ENCODE data around the genes CTSH, ANKRD34C and CTXND1.

GRCh38 chr15:78545406-78545927 lies 5.2 kb downstream of the PSMA4 start:
- PRO-cap = no peak
- RRBS, 2 experiments = no CpG with 5 or more reads among the region's 5 CpGs

DNA sequence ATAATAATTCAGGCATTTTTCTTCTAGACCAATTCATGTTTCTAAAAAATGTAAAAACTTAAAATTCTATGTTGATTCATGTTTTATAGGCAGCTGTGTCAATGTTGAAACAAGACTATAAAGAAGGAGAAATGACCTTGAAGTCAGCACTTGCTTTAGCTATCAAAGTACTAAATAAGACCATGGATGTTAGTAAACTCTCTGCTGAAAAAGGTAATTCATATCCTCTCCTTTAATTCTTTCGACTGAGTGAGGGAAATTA lies 6.2 kb downstream of the PSMA4 start:
- PRO-cap = no peak
- RRBS, 2 experiments = no CpG with 5 or more reads among the region's 1 CpG

- PRO-cap = no peak
- RRBS, 2 experiments = no CpG with 5 or more reads among the region's 7 CpGs
These were observed 12.5 kb upstream of the CHRNA5 start for GRCh38 chr15:78552711-78553317.

DNA sequence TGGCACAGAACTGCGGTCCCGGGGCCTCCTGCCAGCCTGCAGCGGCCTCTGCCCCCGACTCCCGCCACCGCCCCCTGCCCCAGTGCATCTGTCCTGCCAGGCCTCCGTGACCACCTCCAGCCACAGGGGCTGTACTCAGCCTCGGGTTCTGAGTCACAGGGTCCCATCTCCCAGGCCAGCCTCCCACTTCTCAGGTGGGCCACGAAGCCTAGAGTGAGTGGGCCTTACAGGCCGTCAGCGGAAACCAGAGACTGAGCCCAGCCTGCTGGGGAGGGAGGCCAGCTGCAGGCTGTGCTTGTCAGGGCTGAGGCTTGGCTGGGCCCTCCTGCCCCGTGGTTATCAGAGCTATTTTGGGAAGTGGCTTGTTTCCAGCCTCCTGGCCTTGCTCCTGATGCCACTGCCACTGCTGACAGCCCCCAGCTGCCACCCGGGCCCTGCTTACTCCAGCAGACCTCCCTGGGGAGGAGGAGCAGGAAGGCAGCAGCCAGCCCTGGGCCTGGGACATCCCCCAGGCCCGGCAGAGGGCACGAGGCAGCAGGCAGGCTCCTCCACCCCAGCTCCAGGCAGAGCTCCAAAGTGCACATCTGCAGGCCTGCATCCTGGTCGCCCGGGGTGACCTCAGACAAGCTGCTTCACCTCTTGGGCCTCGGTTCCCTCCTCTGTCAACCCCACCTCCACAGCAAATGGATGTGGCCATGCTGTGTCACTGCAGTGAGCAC lies 51.2 kb downstream of the ADAMTS7 start:
- PRO-cap = no peak
- RRBS, 2 experiments = 17 to 51% methylated on average over 2 of the region's 18 CpGs

DNA sequence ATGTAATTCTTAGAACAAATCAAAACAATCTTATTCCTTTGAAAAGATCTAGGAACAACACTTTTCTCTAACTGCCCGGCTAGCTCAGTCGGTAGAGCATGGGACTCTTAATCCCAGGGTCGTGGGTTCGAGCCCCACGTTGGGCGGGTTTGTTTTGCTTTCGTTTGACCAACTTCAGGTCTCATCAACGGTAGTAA lies 12.3 kb upstream of the MORF4L1 start:
- PRO-cap = bidirectional peak, plus-strand start at position 70 of the sequence, minus-strand start outside the sequence
- RRBS, 2 experiments = no CpG with 5 or more reads among the region's 8 CpGs

DNA sequence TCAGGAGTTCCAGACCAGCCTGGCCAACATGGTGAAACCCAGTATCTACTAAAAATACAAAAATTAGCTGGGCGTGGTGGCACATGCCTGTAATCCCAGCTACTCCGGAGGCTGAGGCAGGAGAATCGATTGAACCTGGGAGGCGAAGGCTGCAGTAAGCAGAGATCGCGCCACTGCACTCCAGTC lies 896 bp upstream of the MORF4L1 start:
- PRO-cap = no peak
- RRBS, 2 experiments = no CpG with 5 or more reads among the region's 6 CpGs

- PRO-cap = no peak
- RRBS, 2 experiments = no CpG with 5 or more reads among the region's 5 CpGs
These were observed 13.9 kb downstream of the CTSH start for GRCh38 chr15:78930849-78931395.

DNA sequence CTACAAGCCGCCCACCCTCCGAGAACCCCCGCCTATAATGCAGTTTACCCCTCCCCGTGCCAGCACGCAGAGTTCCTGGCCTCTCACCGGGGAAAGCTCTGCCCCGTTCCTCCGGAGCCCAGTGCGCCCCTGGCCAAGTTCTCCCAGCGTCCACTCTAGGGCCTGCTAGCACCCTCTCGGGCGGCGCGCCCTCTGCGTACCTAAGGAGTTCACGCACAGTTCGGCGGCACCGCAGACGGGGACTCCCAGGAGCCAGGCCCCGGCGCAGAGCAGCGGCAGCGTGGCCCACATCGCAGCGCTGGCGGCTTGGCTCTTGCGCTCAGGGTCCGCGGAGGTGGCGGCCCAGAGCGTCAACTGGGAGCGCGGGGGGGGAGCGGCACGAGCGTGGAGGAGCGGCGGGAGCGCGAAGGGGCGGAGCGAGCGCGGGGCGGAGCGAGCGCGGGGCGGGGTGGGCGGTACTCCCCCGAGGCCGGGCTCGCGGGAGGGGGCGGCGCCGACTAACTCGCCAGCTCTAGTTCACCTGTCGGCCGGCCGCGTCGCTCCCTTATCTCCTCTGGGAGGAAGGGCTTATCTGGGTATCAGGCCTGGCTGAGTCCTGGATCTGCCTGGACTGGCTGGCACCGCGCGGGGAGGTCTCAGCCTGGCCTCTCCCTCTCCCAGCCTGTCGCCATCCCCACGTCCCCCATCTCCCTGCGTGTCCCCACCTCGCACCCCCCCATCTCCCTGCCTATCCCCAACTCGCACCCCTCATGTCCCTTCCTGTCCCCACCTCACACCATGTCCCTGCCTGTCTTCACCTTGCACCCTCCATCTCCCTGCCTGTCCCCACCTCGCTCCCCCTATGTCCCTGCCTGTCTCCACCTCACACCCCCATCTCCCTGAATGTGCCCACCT lies at the start of gene CTSH:
Gene CTSH, minus strand, starts transcription at position 356 of the 894 bp plus-strand sequence.
- PRO-cap = bidirectional peak, plus-strand start at position 505 of the sequence, minus-strand start at position 291 of the sequence
- RRBS, 2 experiments = under 1 to 3% methylated on average over 9 of the region's 73 CpGs

GRCh38 chr15:79282521-79283082 lies at the start of gene ANKRD34C:
Gene ANKRD34C (plus strand): TSS chr15:79282722.
- PRO-cap = no peak
- RRBS, 2 experiments = 4 to 5% methylated on average over 6 of the region's 44 CpGs

- PRO-cap = no peak
- RRBS, 2 experiments = no CpG with 5 or more reads among the region's 17 CpGs
These were observed 11.3 kb downstream of the TMED3 start for GRCh38 chr15:79322040-79322861.

GRCh38 chr15:79886091-79886595 lies 10.7 kb downstream of the MTHFS start:
- PRO-cap = no peak
- RRBS, 2 experiments = no CpG with 5 or more reads among the region's 3 CpGs

DNA sequence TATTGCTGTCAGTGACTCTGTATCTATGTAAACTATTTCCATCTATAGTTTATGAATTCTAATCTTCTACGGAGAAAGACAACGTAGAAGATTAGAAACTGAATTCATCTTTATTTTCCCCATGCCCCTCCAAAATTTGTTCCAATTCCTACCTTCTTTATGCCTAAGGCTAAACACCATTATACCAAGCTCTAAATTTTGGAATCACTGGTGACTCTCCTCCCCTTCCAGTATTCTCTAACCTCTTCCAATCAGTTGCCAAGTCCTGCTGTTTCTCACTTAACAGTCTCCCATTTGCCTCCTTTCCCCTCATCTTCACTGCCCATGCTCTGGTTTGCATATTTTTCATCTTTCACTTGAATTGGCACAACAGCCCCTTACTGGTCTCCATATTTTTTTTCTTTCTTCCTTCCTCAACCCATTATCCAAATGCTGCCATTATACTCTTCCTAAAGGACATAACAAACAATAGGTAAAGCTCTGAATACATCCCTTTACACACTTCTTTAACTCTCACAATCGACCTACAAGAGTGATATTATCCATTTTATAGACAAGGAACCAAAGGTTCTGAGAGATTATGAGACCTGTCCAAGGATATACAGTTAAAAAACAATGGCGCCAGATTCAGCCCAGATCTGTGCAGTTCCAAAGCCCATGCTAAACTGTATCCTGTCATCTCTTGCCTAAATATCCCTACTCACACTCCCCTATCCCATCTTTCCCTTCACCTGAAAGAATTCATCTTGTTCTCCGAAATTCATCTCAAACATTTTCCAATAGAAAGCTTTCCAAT lies 2.1 kb downstream of the MTHFS start:
- PRO-cap = no peak
- RRBS, 2 experiments = no CpG with 5 or more reads among the region's 5 CpGs

- PRO-cap = no peak
- RRBS, 2 experiments = no CpG with 5 or more reads among the region's 3 CpGs
These were observed 18.6 kb downstream of the BCL2A1 start for GRCh38 chr15:79952333-79952880.

DNA sequence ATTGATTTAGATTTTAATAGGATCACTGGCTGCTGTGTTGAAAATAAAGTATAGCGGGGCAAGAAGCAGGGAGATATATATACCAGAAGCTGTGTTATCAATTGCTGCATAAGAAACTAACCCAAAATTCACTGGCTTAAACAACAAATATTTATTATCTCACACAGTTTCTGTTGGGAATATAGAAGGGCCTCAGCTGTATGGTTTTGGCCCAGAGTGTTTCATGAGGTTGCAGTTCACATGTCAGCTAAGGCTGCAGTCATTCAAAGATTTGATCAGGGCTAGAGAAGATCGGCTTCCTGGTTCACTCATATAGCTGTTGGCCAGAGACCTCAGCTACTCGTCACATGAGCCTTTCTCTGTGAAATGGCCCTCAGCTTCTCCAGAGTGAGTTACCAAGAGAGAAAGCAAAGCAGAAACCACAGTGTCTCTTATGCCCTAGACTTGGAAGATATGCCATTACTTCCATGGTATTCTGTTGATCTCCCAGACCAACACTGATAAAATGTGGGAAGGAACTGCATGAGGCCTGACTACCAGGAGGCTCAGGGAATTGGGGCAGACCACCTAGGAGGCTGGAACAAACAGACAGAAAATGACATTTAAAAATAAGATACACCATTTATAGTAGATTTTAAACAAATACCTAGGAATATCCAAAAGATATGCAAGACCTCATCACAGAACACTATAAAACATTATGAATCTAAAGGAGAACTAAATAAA lies 42.9 kb upstream of the FAH start:
- PRO-cap = no peak
- RRBS, 2 experiments = no CpG with 5 or more reads among the region's 3 CpGs

DNA sequence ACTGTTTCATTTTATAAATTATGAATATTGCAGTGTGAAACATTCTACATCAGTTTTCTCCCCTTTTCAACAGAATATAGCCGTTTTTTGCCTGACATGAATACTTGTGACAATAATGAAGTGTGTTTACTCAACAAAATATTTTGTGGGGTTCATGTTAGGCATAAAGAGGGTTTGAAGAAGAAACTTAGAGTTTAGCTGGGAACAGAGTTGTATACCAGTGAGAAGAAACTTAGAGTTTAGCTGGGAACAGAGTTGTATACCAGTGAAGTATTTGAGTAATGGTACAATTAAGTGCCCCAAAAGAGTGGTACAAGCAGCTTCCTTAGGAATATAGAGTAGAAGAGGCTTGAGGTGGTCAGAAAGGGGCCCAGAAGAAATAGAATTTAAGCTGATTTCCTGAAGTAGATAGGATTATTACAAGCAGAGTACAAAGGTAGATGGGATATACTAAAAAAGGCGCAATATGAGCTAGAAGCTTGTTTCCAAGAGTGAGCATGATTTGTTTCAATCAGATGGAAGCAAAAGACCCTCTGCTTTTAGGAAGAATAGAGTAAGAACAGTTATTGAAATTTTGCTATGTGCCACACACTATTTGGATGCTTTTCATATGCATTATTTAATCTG lies 39.1 kb upstream of the FAH start:
- PRO-cap = no peak
- RRBS, 2 experiments = no CpG with 5 or more reads among the region's 2 CpGs

DNA sequence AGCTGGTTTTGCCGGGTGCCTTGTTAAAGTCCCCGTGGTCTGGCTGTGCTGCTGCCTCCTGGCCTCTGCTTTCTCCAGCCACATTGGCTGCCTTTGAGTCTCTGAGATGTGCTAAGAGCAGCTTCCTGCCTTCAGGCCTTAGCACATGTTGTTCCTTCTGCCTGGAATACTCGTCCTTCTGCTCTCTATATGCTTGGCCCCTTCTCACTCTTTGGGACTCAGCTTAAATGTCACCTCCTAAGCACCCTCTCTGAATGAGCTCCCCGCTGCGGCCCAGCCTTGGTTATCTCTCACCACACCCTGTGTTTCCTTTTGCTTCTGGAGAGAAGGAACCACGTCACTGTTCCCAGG lies 2.1 kb downstream of the FAH start:
- PRO-cap = no peak
- RRBS, 2 experiments = no CpG with 5 or more reads among the region's 6 CpGs

DNA sequence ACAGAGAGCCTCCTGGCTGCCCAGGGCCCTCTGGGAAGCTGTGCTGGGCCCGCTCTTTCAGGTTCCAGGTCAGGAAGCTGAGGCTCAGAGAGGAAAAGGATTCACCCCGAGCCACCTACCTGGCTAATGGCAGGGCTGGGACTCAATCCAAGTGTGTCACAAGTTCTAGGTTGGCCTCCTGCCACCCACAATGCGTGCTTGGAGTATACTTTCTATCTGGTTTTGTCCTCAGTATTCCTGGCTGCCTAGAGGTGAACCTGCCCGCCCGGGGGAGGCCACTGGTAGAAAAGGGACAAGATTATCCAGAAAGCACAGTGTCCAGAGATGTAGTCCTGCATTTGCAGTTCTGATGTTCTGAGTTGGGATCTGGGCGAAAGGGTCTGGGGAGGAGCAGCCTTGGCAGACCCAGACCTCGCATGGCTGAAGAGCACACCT lies 23.7 kb downstream of the FAH start:
- PRO-cap = no peak
- RRBS, 2 experiments = no CpG with 5 or more reads among the region's 7 CpGs

- PRO-cap = no peak
- RRBS, 2 experiments = 2 to 3% methylated on average over 16 to 21 of the region's 36 CpGs
These were observed at the start of gene CTXND1 for GRCh38 chr15:80252061-80252386. Gene CTXND1 (minus strand): TSS chr15:80252213.

- PRO-cap = no peak
- RRBS, 2 experiments = no CpG with 5 or more reads among the region's 2 CpGs
These were observed 7.8 kb upstream of the CTXND1 start for GRCh38 chr15:80259567-80260381.

DNA sequence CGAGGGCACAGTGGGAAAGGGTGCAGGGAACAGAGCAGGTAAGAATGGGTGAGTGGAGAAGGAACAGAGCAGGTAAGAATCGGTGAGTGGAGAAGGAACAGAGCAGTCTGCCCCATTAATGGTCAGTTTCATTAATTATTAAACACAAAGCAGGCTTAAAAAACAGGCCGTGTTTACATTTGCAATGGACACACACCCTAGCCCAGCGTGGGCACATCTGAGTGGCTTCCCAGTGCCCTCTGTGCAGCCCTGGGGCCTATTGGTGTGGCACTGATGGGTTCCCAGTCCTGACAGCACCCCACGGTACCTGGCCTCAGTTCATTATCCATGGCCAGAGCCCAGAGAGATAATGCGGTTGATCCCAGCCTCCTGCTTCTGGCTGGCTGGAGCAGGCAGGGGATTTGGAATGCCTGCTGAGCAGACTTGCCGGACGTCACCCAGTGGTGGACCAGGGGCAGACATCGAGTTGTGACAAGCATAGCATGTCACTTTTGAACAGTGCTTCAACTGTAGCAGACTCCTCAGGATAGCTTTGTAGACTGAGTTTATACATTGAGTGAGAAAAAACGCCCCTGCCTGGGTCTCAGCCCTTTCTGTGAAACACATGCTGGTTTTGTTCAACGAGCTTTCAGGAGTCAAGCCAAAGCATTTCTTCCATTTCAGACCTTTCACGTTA lies 110.5 kb upstream of the ABHD17C start:
- PRO-cap = no peak
- RRBS, 2 experiments = no CpG with 5 or more reads among the region's 12 CpGs

Measured in astrocyte (in vitro differentiated cells and primary cell).